ENCODE measurements around a stretch of chr1.

DNA sequence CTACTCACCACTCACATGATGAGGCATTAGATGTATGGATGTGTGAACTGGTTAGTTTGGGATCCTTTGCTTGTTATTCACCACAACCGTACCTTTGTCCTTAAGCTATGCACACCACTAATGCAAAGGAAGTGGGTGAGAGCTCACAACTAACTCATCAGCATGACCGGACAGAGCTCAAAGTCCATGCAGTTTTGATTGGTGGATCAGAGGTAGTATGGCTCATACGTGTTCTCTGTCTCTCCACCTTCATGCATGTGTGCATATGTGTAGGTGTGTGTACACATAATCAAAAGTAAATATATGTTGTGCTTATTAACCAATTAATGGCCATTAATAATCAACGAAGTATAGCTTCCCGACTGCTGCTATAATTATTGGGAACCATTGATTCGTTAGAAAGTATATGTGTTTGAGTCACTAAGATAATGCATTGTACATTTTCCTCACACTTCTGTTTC is 43.4 kb upstream of the MROH9 start:
- PRO-cap, result no peak

GRCh38 chr1:171142063-171143279 is 42.6 kb upstream of the FMO2 start:
- PRO-cap, result no peak

- PRO-cap, result unidirectional peak, plus-strand start at chr1:171160864
Measured at GRCh38 chr1:171160037-171160928, 24.8 kb upstream of the FMO2 start.

- PRO-cap, result no peak
Measured at GRCh38 chr1:171186547-171187161, 1.6 kb downstream of the FMO2 start.

GRCh38 chr1:171434519-171435682 is 50.4 kb upstream of the PRRC2C start:
- PRO-cap, result no peak

- PRO-cap, result no peak
Measured at GRCh38 chr1:171487887-171488322, 2.6 kb downstream of the PRRC2C start.

- PRO-cap, result no peak
Measured at GRCh38 chr1:171532196-171532994, 47.1 kb downstream of the PRRC2C start.

GRCh38 chr1:171540067-171540923 is 55.0 kb downstream of the PRRC2C start:
- PRO-cap, result no peak

GRCh38 chr1:171654449-171655315 is 2.2 kb upstream of the MYOC start:
- PRO-cap, result no peak

DNA sequence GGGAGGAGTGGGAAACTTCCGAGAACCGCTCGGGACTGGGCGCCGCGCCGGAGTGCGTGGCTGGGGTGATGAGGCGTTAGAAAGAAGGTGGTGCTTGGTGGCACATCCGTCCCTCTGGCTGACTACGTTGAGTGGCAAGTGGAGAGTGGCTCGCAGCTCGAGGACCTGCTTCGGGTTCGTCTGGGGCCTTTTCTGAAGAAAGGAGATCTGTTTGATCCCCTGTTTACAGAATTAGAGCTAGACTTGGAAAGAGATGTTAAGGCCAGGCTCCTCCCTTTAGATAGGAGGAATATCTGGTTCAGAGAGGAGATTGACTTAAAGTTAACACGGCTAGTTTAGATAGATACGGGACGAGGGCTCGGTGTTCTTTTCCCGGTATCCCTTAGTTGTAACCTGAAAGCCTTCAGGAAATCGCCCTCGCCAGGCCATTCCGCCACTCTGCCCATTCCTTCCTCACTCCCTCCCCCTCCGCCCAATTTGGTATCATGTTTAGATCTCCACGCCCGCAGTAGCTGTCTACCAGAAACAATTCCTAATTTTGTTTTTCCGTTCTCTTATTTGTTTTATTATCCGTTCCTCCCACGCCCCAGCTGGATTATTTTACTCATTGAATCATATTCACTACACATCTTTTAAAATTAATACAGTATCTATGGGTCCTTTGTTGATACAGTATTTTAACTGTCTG is 568 bp upstream of the VAMP4 start:
- PRO-cap, result bidirectional peak, plus-strand start at position 137 of the sequence, minus-strand start at position 54 of the sequence

GRCh38 chr1:171762199-171762682 is 19.2 kb upstream of the METTL13 start:
- PRO-cap, result no peak

- PRO-cap, result no peak
Measured at GRCh38 chr1:171783525-171784285, 2.2 kb downstream of the METTL13 start.

- PRO-cap, result no peak
Measured at GRCh38 chr1:172040454-172041120, 199.3 kb downstream of the DNM3 start.

- PRO-cap, result unidirectional peak, minus-strand start at chr1:172181026
Measured at GRCh38 chr1:172180949-172181179, 239.6 kb upstream of the C1orf105 start.

DNA sequence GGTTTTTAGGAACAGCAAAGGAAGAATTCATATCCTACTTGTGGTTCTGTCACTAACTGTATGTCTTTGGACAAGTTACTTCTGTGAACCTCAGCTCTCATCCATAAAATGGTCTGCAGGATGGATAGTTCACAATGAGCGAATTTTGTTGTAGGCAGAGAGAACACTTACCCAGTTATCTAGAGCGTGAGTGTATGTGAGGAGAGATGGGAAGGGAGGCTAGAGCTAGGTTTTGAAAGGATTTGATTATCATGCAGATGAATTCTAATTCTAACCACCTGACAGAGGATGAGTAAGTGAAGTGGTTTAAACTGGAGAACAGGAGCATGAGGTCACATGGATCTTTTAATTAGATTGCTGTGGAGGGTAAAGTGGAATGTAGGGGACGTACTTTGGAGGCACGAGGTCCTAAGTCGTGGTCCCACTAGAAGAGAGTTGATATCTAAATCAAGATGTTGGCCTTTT is 4.9 kb downstream of the SUCO start:
- PRO-cap, result no peak

DNA sequence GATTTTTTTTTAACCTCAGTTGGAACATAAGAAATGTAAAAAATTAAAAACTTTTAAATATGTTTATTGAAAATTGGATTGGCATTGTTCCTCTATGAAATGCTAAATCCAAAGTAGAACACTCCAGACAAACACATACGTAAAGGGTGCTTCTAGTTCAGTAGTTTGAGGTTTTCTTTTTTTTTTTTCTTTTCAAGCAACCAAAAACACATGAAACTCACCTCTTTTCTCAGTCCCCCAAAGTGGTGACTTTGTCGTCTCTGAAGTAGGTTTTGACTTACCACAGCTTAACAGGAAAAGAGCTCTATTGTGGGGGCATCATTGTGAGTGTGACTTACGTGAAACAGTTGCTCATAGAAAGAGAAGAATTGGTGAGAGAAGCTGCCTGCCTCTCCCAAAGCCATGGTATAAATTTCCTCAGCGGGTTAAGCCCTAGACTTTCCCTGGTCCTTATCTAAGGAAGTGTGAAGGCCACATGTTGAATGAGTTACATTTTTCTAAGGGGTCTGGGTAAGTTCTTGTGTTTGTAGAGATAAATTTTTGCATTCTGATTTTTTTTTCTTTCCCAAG is 11.8 kb downstream of the FASLG start:
- PRO-cap, result no peak

DNA sequence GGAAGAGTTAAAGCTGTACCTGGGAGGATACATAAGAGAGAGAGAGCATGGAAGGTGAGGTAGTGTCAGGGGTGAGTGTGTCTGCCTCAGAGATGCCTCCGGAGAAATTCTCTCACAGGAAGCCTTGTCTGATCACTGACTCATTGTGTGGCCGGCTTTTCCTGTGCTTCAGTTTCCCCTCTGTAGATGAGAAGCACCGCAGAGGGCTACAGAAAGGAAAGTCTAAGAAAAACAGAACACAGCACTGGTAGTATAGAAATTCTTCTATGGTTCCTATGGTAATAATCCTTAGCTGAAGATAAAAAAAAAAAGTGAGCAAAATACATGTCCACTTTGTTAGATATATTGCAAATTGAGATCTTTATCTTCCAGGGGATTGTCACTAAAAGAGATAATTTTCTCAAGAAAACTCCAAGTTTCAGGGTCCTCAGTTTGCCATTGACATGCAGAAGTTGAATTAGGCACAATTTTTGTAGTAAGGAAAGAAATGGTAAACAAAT is 40.4 kb downstream of the FASLG start:
- PRO-cap, result no peak

GRCh38 chr1:172775600-172776373 is 116.9 kb downstream of the FASLG start:
- PRO-cap, result no peak

GRCh38 chr1:172818863-172819086 is 159.9 kb downstream of the FASLG start:
- PRO-cap, result no peak

DNA sequence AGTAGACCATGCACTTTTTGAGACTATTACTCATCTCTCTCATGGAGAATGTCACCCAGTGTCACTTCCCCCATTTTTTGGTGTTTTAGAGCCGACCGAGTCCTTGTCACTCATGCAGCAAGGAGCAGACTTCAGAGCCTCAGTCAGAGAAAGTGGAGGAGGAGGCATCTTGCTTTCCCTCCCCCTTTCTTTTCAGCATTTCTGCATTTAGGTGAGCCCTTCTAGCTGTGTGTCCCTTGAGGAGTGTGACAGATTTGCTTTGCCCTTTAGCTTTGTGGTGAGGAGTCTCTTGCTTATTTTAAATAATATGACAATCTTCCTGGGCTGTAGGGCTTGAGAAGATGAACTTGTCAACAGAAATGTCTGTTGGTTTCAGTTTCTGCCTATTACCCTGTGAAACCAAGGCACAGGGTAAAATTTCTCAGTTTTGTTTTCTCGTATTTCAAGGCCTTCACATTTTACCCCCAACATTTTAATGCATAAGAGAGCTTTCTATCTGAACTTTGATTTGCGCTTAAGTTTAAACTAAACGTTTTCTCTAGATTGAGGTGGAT is 160.3 kb downstream of the FASLG start:
- PRO-cap, result no peak